Measurements from ENCODE around the genes BRAF and OR9A2.

- PRO-cap, result no peak
Observed at GRCh38 chr7:140506638-140507389, 27.5 kb upstream of the MKRN1 start.

- PRO-cap, result no peak
Observed at GRCh38 chr7:140527252-140527723, 48.0 kb upstream of the MKRN1 start.

GRCh38 chr7:140594090-140594740 is 46.4 kb downstream of the DENND2A start:
- PRO-cap, result no peak

DNA sequence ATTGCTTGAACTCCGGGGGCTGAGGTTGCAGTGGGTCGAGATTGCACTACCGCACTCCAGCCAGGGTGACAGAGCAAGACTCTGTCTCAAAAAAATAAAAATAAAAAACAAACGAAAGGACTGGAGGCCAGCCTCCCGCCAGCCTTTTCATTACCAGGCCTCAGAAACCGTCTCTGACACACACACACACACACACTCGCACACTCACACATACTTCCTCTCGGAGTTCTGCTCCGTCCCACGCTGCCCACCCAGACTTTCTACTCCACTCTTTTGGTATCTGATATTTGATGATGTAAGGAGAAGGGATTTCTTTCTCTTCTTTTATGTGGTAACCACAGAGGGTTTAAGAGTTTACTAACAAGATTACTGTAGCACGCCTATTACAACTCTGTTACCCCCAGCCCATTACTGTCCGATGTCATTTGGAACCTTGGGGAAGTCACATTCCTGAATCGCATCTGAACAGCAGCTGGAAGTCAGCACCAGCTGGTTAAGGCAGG is 1.3 kb downstream of the DENND2A start:
- PRO-cap, result no peak

GRCh38 chr7:140722630-140723045 is 26.1 kb downstream of the NDUFB2 start:
- PRO-cap, result no peak

- PRO-cap, result no peak
Observed at GRCh38 chr7:140824358-140824751, 100.4 kb downstream of the BRAF start.

- PRO-cap, result bidirectional peak, plus-strand start at chr7:140924829, minus-strand start at chr7:140924912; bidirectional peak, plus-strand start at chr7:140925085, minus-strand start at chr7:140925194
Observed at GRCh38 chr7:140924870-140925156, at the start of gene BRAF. BRAF (minus strand) TSS chr7:140924929.

- PRO-cap, result no peak
Observed at GRCh38 chr7:141985782-141986376, 9.8 kb upstream of the MGAM start.

DNA sequence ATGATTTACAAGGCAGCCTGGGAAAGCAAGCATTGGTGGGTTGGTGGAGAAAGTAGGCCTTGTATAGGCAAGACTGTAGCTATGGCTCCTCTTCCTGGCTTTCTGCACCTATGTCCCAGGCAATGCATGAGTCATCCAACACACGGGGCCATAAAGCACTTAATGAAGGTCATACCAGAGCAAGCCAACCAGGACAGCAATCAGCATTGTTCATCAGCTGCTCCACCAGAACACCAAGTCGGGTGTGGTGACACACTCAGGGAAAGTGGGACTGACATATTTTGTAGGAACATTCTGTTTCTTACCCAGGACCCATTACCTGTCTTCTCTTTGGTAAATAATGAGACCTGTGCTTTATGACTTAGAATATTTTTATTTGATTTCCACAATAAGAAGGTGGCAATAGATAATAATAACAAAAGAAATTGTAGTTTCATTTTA is 5.9 kb downstream of the MGAM start:
- PRO-cap, result no peak

- PRO-cap, result no peak
Observed at GRCh38 chr7:142225498-142225854, 32.4 kb downstream of the PRSS58 start.

GRCh38 chr7:142308302-142308865 is 50.5 kb upstream of the PRSS58 start:
- PRO-cap, result no peak

- PRO-cap, result no peak
Observed at GRCh38 chr7:142320078-142320781, 62.4 kb upstream of the PRSS58 start.

- PRO-cap, result no peak
Observed at GRCh38 chr7:142399933-142400396, 142.1 kb upstream of the PRSS58 start.

DNA sequence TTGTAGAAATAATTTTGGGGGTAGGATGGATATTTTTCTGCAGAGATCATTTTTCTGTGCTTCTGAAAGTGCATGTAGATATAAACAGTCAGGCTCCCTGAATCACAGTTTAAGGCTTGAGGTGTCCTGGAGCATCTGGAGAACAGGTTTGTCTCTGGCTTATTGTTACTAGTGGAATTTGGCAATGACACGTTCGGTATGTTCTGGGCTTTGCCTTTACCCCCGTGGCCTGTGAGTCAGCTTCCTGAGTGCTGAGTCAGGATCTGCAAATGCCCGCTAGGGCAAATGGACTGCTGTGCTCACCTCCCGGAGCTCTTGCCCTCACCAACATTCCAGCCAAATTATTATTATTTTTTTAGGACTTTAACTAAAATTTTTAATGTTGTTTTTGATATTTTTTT is 192.6 kb upstream of the PRSS1 start:
- PRO-cap, result no peak

DNA sequence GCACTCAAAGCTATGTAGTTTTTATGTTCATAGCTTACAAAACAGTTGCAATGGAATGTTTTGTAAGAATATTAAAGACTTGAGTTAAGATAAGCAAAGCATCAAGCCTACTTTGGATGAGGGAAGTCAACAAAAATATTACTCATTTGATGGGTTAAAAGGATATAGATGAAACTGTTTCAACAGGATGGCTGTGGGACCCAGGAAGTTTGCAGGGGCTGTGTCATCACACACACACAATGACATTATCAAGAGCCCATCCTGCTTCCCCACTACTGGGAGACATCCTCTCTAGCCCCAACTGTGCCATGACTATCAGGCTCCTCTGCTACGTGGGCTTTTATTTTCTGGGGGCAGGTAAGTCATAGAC is 78.8 kb upstream of the PRSS1 start:
- PRO-cap, result no peak

DNA sequence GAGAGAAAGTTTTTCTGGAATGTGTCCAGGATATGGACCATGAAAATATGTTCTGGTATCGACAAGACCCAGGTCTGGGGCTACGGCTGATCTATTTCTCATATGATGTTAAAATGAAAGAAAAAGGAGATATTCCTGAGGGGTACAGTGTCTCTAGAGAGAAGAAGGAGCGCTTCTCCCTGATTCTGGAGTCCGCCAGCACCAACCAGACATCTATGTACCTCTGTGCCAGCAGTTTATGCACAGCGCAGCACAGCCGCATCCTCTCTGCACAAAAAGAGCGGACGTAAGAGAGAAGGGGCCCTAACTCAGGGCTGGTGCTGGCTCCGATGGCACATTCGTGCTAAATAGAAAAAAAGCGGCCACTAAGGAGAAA is 28.4 kb upstream of the PRSS1 start:
- PRO-cap, result no peak

GRCh38 chr7:142800114-142800641 is 29.4 kb downstream of the PRSS2 start:
- PRO-cap, result no peak

DNA sequence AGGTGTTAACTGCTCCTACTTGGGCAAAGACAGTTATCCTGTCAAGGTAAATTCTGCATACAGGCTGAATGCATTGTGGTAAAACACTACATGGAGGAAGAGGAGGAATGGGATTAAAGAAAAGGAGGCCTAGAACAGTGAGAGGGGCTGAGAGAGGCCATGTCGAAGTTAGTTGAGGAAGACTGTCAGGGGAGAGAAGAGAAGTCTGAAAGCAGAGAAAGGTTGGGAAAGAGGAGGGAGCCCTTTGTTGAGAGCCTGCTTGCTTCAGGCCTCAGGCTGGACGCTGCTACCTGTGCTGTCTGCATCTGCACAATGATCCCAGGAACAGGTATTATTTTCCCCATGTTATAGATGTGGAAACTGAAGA is 32.6 kb downstream of the PRSS2 start:
- PRO-cap, result no peak

- PRO-cap, result no peak
Observed at GRCh38 chr7:142815097-142815476, 39.8 kb upstream of the EPHB6 start.

DNA sequence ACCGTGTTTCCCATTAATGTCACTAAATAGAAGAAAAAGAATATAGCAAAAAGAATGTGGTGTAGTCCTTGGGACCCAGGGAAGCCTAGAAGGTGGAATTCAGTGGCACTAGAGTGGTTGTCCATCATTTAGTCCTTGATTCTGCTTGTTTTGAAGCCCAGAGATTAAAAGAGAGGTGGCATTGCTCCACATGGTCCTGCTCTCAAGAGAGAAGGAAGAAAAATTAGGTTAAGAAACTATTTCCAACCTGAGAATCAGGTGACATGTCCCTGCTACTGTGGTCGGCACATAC is at the start of gene OR9A2:
Gene OR9A2, minus strand, starts transcription at position 128 of the 292 bp plus-strand sequence.
- PRO-cap, result no peak